HCT116 (cell line): ENCODE results near the gene RAB3GAP1.

DNA sequence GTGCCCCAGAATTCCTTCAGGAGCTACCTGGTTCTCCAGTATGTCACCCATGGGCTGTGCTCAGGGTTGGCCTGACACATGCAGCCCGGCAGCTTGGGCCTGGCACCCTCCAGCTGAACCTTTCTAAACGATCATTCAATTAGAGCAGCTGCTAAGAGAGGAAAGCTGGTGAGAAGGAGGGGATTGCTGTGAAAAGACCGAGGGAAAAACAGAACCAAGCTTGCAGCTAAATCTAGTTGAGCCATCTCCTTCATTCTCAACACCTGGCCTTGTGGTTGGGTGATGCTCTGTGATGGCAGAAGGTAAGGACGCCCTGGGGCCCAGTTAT, 157.7 kb downstream of the MGAT5 start:
- RRBS = no CpG with 5 or more reads among the region's 4 CpGs

- RRBS = no CpG with 5 or more reads among the region's 3 CpGs
Observed at GRCh38 chr2:134739016-134739504, 20.3 kb upstream of the TMEM163 start.

DNA sequence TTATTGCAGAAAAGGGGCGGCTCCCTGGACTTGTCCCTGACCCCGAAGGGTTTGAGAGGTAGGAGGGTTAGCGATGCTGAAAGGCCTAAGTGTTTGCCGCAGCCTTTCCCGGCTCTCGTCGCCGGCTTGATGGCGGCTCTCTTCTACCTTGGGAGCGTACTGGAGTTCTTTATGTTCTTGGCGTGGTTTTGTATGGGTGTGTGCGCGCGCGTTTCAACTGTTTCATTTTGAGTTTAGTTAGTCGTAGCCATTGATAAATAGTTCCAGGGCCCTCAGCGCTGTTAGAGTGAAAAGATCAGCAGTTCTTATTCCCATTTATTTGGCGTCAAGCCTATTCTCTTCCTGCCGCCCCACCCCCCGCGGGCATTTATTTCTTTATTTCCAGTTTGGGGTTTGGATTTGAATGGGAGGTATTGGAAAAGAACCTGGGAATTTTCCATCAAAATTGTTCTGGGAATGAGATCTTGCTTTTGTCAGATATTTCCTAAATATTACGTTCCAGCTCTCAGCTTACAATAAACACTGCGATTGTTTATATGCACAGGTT, 759 bp downstream of the CCNT2 start:
- RRBS = no CpG with 5 or more reads among the region's 23 CpGs

DNA sequence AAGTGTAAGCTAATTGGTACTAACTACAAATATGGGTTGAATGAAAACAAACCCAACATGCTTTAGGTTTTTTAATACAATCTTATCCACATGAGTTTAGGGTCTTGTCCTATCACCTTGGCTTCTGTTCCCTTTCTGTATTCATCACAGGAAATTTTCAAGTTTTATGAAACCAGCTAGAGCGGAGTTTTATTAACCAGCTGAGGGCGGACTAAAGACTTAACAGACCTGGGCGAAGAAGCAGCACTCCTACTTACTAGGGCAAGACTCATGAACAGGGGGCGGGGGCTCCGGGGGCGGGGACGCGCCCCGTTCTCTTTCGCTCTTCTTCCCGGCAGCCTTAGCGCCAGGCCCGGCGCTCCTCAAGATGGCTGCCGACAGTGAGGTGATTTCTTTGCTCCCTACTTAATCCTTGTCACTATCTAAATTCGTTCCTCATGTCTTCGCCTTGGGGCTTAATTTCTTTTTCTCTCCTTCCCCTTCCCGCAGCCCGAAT, at the start of gene RAB3GAP1:
Gene RAB3GAP1, plus strand, starts transcription at position 352 of the 496 bp plus-strand sequence.
- RRBS = under 1% methylated on average over 5 of the region's 19 CpGs

- RRBS = no CpG with 5 or more reads among the region's 1 CpG
Observed at GRCh38 chr2:135576533-135577147, 45.4 kb downstream of the R3HDM1 start.

DNA sequence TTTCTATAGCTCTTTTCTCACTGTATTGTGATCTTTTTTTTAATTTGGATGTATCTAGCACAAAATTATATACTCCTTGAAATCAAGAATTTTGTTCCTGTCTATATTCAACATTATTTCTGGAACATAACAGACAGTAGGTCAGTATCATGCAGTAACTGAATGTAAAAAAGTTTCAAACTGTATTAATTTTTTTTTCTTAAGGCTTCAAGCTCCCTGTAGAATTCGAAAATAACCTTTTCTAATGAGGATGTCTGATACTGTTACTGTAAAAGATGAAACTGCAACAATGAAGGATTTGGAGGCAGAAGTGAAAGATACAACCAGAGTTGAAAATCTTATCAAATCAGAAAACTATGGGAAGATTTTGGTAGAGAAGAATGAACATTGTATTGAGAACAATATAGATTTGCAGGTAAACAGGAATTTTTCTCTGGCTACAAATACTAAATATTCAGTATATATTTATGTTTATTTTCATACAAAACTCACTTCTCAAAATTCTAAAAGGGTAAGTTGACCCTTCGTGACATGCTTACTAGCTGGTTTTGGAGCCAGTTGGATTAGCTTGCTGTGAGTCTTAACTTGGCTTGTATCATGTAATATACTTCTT, 73.4 kb downstream of the R3HDM1 start:
- RRBS = no CpG with 5 or more reads among the region's 2 CpGs

- RRBS = no CpG with 5 or more reads among the region's 20 CpGs
Observed at GRCh38 chr2:135742434-135742740, 732 bp downstream of the UBXN4 start.

DNA sequence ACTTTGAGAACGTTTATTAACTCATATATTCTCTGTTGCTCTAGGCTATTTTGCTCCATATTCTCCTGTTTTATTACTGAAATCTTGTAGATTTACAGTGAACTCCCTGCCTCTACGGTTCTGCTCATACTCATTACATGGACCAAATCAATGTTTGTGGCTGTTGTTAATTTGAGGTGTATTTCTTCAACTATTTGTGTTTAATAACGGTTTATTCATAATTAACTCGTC, 1.2 kb downstream of the UBXN4 start:
- RRBS = no CpG with 5 or more reads among the region's 4 CpGs

DNA sequence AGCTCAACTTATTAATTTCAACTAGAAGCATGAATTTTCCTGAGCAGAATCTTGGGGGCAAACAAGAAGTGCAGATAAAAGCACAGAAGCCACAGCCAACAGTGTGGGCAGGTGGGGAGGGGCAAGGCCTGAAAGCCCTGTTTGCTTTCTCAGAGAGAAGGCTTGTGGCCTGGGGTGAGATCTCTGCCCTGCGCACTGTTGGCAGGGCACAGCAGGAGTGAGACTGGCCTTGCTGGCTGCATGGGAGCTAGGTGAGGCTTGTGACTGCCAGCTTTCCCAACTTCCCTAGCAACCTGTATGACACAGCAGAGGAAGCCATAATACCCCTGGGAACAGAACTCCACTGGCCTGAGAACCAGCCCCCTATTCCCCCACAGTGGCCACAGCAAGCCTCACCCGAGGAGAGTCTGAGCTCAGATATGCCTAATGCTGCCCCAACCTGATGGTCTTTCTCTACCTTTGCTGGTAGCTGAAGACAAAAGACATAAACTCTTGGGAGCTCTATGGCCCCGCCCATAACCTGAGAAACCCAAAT, 44.6 kb downstream of the LCT start:
- RRBS = no CpG with 5 or more reads among the region's 3 CpGs

GRCh38 chr2:135868335-135868930, 7.8 kb downstream of the MCM6 start:
- RRBS = no CpG with 5 or more reads among the region's 5 CpGs

DNA sequence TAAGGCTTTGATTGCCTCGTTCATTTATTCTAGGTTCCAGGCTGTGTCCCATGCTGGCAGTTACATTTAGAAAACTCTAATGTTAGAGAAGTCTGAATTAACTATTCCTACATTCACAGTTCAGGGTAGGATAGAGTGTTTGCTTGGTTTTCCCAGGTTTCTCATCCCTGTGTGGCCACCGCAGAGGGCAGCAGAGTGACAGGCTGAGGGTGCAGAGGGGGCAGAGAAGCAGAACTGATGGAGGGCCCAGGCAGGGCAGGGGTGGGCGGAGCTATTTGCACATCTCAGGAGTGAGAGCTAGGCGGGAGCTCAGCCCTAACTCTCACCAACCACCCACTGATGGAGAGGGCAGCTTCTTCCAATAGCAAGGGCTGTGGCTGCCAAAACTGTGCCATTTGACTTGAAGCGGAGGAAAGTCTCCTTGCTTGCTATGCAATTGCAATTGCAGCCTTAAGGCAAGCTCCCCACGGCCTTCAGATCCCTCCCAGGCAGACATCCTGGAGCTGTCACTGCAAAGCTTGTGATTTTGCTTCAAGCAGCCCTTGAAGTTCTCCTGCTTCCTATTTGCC, 11.9 kb upstream of the DARS1 start:
- RRBS = no CpG with 5 or more reads among the region's 6 CpGs

DNA sequence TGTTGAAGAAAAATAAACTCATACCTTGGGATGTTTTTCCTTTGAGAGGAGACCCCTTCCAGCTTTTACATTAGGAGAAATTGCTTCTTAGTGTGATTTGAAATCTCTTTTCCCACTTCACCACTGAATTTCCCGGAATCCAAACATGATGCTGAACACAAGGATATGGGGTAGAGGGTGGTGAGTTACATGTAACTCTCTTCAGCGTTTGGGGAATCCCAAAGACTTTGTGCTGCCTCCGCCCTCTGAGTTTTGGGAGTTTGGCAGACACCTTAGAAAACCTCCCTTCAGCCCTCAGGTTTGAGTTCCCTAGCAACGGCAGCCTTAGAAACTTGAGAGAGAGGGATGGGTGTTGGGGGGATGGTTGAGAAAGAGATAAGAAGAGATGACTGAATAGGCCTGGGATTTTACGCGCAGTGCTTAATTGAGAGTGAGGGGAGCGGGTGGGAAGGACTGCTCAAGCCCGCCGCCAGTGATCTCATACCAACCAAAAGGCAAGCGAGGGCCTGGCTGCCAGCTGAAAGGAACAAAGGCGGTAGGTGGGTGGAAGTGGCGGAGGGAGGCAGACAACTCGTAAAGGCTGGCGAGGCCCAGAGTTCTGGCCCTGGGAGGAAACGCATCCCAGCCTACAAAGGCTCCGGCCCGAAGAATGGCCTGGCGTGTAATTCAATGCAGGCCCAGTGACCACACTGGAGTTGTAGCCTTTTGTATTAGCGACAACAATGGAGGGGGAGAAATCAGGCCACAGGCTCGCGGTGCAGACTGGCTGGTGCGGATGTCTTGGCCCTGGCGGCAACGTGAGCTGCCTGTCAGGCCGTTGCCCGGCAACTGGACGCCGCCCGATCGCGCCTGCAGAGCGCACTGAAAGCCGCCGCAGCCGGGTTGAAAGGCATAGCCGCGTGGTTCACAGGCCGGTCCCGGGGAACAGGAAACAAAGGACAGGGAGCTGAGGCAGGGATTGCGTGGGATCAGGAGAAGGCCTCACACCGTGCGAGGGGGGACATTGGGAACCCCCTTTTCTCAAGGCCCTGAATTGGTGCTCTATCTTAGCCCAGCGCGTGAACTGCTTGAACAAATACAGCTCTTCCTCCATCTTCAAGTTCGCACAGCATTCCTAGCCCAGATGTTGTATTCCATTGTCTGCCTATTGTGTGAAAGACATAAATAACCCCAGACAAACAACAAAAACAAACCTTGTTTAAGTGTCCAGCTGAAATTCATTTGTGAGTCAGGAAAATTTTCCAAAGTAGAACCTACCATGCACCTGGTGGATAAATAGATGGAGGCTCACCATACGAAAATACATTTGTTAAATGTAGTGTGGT, 39.9 kb upstream of the DARS1 start:
- RRBS = 14% methylated on average over 10 of the region's 46 CpGs

DNA sequence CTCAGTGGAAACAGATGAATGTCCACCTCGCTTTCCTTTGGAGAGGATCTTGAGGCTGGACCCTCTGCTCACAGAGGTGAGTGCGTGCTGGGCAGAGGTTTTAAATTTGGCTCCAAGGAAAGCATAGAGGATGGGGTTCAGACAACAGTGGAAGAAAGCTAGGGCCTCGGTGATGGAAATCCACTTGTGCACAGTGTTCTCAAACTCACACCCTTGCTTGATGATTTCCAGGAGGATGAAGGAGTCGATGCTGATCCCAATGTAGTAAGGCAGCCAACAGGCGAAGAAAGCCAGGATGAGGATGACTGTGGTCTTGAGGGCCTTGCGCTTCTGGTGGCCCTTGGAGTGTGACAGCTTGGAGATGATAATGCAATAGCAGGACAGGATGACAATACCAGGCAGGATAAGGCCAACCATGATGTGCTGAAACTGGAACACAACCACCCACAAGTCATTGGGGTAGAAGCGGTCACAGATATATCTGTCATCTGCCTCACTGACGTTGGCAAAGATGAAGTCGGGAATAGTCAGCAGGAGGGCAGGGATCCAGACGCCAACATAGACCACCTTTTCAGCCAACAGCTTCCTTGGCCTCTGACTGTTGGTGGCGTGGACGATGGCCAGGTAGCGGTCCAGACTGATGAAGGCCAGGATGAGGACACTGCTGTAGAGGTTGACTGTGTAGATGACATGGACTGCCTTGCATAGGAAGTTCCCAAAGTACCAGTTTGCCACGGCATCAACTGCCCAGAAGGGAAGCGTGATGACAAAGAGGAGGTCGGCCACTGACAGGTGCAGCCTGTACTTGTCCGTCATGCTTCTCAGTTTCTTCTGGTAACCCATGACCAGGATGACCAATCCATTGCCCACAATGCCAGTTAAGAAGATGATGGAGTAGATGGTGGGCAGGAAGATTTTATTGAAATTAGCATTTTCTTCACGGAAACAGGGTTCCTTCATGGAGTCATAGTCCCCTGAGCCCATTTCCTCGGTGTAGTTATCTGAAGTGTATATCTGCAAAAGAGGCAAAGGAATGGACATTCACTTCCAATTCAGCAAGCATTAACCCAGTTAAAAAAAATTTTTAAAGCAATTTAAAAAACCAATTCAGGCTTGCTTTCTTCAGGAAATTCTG, 2.7 kb downstream of the CXCR4 start:
- RRBS = no CpG with 5 or more reads among the region's 19 CpGs

DNA sequence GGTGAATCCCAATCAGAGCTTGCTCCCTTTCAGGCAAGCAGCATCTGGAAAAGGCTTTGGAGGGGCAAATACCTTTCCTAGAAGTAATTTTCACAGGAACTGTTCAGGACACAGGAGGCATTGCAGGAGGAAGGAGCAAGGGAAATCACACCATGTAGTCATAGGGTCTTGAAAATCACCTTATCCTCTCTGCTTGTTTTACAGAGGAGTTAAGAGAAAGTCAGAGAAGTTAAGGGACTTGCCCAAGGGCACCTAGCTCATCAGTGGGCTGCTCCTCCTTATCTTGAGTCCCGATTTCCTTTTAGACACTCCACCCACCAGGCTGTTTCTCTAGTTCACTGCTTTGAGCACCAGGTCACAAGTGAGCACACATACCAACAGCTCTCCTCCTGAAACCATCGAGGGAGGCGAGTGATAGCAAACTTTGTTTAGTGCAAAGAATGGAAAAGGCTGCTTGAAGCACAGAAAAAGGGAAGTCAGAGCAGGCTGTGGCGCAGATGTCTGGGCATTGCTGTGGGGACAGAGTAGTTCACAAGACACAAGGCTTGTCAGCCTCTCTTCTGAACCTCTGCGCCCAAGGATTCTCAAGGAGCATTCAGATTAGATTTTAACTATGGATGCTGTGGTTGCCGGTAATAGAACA, 89.2 kb upstream of the CXCR4 start:
- RRBS = no CpG with 5 or more reads among the region's 6 CpGs

DNA sequence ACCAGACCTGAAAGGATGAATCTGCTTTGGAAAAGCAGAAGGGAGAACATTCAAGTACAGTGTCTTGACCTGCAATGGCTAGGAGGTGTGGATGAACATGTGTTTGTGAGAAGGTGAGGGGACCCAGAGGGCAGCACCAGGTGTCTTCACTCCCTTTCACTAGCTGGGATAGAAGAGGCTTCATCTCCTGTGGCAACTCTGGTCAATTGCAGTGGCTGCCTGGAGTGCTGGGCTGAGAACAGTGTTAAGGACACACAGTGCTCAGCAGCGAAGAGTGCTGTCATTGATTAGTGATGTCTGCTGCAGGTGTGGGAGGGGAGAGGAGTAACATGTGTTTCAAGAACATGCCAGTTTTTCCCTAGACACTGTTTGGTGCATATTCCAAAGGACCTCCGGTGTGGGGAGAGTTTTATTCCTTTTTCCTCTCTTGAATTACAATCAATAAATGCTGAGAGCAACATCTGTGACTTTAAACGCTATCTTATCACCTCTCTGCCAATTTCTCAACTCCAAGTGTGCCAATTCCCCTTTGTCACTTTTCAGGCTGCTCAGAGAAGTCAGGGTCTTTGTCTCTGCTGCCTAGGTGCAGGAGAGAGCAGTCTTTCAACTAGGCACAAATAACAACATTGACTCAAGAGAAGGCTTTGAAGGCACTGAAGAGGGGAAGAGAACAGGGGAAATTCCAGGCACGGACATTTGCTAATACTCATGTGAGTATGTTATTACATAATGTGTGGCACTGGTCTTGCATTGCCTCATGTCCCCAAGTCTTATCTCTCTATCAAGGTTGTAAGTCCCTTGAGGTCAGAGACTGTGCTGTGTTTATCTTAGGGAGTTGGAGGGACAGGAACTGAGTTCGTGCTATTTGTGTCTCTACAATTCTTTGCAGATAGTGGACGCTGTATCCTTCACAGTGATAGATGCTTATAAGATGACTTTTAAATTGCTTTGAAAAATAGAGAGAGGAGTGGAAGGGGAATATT, 96.1 kb upstream of the CXCR4 start:
- RRBS = no CpG with 5 or more reads among the region's 6 CpGs

DNA sequence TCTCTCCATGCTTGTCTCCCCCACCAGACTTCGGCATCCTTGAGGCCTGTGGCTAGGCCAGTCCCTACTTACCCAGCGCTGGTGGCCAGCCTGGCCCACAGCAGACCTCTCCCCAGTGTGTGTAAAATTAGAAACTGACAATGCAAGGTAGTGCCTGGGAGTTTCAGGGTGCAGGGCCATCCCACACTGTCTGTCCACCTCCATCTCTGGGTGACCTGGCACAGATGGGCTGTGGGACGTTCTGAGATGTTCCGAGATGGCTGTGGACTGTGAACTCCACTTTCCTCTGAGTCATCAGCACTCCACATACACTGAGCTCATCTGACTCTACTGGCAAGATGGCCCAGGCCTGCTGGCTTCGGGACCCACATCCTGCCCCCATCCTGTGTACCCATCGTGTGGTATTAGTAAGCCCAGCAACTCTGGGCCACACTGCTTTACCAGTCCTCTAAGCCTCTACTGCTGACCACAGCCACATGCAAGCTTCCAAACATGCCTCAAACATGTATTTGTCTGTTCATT, 124.7 kb upstream of the CXCR4 start:
- RRBS = no CpG with 5 or more reads among the region's 6 CpGs

DNA sequence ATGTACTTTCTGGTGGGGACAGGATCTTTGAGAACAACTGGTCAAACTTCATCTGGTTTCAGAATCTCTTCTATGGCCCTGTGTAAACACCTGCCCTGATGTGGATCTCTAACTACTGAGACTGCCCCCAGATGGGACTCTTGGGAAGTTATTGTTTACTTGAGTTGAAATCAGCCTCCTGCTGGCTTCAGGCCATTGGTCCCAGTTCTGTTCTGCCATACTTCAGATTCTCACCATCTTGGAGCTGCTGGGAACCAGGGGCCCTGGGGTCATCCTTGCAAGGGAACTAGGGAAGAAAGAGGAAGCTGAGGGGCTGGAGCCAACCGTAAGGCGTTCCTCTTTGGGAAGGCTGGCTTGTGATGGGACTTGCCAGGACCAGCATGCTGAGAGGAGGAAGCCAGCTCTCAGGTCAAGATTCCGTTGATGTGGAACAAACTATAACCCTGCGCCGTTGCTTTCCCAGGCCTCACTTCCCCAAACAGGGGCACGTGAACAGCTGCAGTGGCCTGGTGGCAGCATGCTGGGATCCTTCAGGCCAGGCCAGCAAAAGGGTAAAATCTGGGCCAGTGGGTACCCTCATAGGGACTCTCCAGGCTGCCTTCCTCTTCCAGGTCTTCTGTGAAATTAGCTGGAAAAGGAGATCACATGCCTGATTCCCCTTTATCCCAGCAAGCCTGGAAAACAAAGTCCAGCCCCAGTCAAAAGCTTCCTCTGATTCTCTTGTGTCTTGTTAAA, 135.6 kb upstream of the CXCR4 start:
- RRBS = no CpG with 5 or more reads among the region's 6 CpGs

- RRBS = 100% methylated on average over 1 of the region's 5 CpGs
Observed at GRCh38 chr2:136325797-136326559, 208.0 kb upstream of the CXCR4 start.

DNA sequence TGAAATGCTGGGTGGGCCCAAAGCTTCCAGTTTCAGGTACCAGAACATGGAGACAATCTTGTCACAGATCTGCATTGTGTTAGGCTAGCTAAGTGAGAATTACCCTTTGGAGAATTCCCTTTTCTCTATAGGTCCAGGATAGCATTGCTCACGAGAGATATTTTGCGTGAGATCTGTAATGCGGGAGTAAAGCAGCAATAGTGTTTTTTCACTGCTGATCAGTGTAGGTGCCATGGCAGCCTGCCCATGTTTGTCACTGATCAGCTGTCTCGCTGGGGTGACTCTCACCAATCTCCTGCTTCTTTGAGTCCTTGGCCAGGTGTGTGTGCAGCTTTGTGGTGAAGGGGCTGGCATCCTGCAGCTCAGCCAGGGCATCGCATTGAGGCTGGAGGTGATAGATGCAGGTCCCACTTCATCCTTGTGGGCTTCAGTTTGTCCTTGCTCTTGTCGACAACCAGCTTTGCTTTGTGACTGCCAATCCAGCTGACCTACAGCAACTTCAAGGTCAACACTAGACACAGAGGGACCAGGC, 258.2 kb upstream of the CXCR4 start:
- RRBS = no CpG with 5 or more reads among the region's 6 CpGs